PFSK-1 (cell line): ENCODE measurements around the genes ARL15 and SNX18.

DNA sequence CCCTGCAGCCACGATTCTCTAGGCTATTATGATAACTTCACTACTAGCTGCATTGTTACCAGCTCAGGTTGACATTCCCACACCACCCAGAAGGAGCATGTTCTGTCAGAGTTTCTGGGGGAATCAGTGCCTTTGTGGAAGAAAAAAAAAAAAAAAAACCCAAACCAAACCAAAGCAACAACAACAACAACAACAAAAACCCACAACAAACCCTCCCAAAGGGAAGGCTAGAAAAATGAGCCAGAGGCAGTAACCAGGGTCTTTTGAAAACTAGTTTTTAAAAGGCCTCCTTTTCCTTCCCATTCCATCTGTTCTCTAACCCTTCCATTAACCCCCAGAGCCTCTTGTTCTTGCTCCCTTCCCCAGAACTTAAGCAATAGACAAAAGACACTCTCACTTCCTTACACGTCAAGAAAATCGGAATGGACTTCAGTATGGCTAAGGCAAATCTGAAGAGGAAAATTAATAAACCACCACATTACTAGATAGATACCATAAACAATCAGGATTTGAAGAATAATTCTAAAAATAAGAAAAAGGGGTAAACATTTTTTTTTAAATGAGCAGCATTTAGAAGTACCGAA lies 292.8 kb downstream of the ARL15 start:
- RRBS, result no CpG with 5 or more reads among the region's 4 CpGs

- RRBS, result no CpG with 5 or more reads among the region's 6 CpGs
These were observed 286.5 kb downstream of the ARL15 start for GRCh38 chr5:54023736-54024381.

GRCh38 chr5:54232020-54232558 lies 78.3 kb downstream of the ARL15 start:
- RRBS, result no CpG with 5 or more reads among the region's 2 CpGs

GRCh38 chr5:54263851-54265010 lies 46.1 kb downstream of the ARL15 start:
- RRBS, result no CpG with 5 or more reads among the region's 2 CpGs

DNA sequence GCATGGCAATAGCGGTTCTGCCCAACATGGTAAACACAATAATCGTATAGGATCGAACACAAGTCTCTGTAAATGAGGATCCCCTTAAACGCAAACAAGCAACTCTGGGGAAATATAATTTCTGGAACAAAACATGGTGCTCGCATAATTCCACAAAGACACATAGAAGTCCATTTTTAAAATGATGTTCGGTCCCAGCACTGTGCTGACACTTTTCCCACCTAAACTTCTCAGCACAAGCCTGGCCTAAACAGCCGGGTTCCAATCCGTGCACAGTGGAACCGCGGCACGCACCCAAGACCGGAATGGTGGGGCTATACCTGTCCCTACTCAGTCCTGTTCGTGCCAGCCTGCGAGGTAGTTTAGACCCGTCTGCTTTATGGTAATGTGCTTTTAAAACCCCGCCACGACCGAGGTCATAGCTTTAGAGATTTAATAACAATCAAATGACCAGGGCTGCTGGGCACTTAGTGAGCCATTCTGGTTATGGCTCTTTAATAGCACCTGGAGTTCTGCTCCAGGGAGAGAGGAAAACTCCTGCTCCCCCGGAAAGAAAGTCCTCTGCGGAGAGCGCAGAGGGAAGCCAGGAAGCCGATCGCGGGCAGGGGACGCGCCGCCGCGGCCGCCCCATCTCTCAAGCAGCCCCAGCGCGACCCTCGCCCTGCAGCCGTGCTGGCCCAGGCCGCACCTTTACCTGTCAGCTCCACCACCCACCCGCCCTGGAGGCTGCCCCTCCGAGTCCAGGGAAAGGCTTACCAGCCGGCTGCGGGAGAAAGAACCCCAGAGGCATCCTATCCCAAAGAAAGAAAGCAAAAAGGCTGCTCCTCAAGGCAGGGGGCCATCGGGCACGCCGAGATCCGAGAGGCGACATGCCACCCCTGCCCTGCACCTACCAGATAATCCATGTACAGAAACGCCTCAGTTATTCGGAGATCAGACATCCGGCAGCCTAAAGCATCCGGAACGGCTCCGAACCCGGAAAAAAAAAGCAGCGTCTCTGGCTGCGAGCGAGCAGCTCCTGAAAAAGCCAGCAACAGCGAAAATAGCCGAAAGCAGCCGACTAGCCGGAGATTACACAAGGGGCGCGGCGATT lies at the start of gene ARL15:
TSS of gene ARL15 (minus strand) at position 1,035 of the 1,093 bp plus-strand sequence.
- RRBS, result 7% methylated on average over 14 of the region's 61 CpGs

GRCh38 chr5:54390605-54391140 lies 64.8 kb upstream of the HSPB3 start:
- RRBS, result no CpG with 5 or more reads among the region's 5 CpGs

DNA sequence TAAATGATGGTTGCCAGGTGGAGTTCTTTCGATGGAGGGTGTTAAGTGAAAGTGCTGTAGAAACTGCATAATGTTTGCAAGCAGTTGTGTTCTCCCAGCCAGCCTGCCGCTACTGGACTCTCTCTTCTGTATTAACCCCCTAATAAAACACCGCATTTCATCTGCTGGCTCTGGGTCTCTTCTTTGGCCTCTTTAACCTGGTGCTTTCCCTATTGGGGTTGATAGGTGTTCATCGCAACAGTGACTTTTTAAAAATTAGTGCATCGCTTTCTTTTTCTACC lies 3.4 kb downstream of the HSPB3 start:
- RRBS, result no CpG with 5 or more reads among the region's 5 CpGs

DNA sequence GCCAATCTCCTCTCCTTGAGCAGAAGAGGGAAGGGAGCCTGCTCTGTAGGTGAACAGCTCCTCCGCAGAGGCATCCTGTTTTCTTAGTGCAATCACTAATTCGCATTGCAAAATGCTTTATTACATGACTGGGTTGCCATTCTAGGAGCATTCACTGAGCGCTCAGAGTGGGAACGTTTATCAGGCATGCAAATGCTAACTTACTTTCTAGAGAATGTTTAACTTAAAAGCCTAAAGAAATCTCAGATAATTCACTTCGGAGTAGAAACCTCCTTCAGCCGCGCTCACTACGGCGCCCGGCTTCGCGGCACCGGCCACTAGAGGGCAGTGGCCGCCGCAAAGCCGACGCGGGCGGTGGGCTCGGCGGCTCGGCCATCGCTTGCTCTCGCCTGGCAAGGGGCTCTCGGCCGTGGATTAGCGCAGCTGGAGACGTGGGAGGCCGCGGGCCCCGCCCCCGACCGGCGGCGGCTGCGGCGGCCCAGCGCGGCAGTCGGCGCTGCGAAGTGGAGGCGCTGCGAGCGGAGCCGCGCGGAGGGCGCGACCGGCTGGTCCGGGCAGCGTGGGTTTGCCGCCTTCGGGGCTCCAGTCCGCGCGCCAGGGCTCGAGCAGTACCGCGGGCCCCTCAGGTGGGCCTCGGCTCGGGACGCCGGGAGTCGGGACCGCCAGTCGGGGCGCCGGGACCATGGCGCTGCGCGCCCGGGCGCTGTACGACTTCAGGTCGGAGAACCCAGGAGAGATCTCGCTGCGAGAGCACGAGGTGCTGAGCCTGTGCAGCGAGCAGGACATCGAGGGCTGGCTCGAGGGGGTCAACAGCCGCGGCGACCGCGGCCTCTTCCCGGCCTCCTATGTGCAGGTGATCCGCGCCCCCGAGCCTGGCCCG lies at the start of gene SNX18:
TSS of gene SNX18 (plus strand) at position 489 of the 880 bp plus-strand sequence.
- RRBS, result 1% methylated on average over 36 of the region's 93 CpGs

GRCh38 chr5:54581228-54581921 lies 63.8 kb downstream of the SNX18 start:
- RRBS, result no CpG with 5 or more reads among the region's 6 CpGs

GRCh38 chr5:55234153-55234726 lies 832 bp upstream of the CCNO start:
- RRBS, result no CpG with 5 or more reads among the region's 31 CpGs

- RRBS, result no CpG with 5 or more reads among the region's 8 CpGs
These were observed 103.0 kb downstream of the PLPP1 start for GRCh38 chr5:55431509-55432371.

DNA sequence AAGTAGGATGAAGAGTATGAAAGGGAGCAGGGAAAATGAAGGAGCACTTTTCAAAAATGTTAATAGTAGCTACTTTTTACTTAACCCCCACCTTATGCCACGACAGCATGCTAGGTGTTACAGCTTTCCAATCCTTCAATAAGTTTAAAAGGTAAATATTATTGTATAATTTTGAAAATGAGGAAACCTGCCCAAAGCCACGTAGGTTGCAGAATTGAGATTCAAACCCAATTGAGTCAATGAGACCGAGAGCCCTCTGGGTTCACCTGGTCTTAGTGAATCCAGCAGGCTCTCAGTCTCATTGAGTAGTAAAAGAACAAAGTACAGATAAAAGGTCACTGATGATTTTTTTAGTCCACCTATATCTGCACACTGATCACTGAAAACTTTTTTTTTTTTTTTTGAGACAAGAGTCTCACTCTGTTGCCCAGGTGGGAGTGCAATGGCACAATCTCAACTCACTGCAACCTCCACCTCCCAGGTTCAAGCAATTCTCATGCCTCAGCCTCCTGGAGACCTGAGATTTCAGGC lies 27.2 kb downstream of the PLPP1 start:
- RRBS, result no CpG with 5 or more reads among the region's 3 CpGs

DNA sequence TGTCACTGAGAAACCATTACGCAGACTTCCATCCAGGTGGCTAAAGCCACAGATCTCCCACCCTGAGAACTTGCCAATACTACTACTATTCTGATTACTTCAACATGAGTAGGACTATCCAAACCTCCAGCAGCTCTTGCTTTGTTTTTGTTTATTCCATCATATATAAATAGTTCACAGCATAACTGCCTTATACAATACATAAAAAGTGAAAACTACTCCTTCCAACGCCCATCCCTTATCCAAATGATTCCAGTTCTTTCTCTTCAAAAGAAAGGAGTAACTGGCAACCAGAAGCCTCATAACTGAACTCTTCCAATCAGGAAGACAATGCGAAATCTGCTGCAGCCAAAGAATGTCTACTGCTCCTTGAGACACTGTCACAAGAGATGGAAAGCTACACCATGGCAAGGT lies 1.2 kb downstream of the PLPP1 start:
- RRBS, result no CpG with 5 or more reads among the region's 3 CpGs

- RRBS, result 94% methylated on average over 20 of the region's 40 CpGs
These were observed 29.3 kb upstream of the IL31RA start for GRCh38 chr5:55821794-55822289.

GRCh38 chr5:55933801-55934790 lies 60.7 kb downstream of the IL6ST start:
- RRBS, result 93% methylated on average over 2 of the region's 12 CpGs

- RRBS, result no CpG with 5 or more reads among the region's 2 CpGs
These were observed 57.8 kb downstream of the IL6ST start for GRCh38 chr5:55937000-55937398.

- RRBS, result no CpG with 5 or more reads among the region's 6 CpGs
These were observed 53.3 kb downstream of the IL6ST start for GRCh38 chr5:55941350-55941997.

GRCh38 chr5:55973056-55973515 lies 21.7 kb downstream of the IL6ST start:
- RRBS, result no CpG with 5 or more reads among the region's 5 CpGs

DNA sequence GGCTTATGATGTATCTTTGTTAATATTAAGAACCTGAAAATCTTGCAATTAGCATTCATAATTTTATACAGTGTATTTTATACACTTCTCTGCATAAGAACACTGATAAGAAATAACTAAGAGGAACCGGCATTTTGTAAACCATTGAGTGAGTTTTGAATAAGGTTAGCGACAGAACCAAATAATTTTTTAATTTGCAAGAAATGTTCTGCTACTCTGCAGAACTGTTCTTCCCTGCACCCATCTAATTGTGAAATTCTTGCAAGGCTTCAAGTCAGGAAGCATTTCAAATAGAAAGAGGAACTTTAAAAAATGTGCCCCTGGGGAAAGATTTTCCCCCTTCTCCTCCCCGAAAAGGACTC lies 180.8 kb upstream of the ANKRD55 start:
- RRBS, result no CpG with 5 or more reads among the region's 3 CpGs